Type B pancreatic cell (in vitro differentiated cells): ENCODE data around the genes ARL8A and LGR6.

DNA sequence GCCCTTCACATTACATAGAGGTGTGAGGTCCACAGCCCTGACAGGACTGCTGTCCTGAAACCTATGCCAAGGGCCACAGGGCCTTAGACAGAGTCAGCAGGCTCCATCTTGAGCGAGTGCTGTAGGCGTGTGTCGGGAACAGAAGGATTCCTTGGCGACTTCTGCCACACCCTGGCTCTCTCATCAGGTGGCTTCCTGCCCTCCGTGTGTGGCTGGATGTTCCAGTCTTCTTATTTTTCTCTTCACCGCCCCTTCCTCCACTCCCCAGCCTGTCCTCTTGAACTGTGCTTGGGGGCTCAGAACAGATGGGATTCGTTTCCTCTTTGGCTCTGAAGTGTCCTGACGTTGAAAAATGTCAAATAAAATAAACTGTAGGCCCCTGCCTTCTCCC, 104.4 kb upstream of the IPO9 start:
- PRO-cap = no peak

DNA sequence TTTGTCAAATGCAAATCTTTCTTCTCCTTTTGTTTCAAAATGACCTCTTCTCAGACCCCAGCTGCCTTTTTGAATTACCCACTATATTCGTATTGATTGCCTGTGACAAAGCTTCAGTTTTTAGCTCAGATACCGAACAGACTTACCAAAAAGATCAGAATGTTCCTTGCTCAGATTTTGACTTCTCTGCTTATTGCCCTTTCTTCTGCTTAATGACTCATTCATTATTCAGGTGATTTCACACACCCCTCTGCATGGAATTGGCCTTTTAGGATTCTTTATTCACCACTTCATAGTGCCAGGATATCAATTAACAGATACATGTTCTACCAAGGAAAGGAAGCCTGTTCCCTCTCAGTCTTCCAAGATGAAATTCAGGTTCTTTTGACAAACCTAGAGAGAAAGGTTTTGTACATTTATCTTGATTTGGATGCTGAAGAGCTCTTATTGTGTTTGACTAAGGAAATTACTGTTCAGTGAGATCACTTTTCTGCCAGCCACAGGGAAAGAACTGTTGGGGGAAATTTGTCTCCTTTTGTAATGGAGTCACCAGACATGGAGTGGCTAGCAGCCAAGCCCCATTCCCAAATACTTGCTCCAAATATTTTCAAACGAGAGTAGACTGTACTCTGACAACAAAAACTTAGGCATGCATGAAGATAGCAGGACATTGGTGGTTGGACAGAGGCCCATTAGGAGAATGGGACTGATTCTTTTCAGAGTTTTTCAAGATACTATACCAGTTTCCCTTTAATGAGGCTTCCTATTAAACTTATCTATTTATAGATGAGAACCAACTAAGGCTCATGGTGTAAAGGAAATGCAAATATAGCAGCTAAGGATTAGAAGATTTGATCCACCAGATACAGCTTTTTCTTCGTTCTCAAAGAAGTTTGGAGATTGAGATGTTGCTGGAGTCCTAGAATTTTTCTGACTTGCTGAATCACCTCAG, 21.0 kb downstream of the IPO9 start:
- PRO-cap = no peak

DNA sequence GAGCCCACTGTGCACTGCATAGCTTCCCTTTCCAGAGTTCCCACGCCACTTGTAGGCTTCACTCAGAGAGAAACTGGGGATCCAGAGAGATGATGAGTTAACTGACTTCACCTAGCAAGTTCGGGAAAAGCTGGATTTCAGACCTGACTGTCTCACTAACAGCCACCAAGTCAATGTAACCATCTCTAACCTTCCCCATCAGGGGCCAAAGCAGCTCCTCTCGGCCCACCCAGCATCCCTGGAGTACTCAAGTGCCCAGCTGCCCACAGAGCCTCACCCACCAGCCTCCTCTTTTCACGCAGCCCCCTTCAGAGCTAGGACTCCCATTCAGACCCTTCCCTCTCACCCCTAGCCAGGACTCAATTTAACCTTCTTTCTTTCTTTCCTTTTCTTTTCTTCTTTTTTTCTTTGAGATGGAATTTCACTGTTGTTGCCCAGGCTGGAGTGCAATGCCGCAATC, 15.2 kb downstream of the SHISA4 start:
- PRO-cap = no peak

GRCh38 chr1:201939589-201940141, 6.7 kb downstream of the LMOD1 start:
- PRO-cap = no peak

DNA sequence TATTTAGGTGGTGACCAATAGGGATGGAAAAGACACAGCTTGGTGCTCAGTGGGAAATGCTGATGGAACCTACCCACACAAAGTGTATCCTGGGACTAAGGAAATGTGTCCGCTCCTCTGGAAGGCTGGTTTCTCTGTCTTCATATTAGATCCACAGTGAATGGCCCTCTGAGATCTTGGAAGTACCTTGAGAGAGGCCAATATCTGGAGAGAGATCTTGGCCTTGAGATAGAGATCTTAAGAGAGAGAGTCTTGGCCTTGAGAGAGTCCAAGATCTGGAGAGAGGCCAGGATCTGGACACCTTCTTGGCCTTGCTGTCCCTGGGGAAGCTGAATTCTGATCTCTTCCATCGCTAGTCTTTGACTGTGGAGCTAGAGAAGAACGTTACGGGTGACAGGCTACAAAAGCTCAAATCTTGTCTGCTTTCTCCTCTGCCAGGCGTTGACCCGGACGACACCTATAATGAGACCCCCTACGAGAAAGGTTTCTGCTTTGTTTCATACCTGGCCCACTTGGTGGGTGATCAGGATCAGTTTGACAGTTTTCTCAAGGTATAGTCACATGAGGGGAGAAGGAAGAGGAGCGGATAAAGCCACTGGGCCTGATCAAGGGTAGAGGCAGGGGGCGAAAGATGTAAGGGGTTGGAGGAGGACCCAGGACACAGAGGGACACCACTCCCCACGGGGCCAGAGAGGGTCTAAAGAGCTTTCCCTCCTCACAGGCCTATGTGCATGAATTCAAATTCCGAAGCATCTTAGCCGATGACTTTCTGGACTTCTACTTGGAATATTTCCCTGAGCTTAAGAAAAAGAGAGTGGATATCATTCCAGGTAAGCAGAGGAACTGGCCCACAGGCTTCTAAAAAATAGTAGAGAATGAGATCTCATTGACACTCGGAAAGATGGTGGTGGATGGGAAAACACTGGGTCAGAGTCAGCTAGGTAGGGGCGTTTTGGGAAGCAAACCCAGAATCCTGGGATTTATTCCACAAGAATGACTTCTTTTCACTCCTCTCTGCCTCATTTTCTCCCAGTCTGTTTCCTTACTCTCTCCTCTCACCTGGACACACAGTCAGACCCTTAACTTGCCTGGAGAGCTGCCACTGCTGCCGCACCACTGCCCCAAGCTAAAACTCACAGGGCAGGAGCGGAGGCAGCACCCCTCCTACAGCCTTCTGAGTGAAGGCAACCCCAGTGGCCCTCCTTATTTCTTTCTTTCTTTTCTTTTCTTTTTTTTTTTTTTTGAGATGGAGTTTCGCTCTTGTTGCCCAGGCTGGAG, 9.0 kb upstream of the ELF3 start:
- PRO-cap = no peak

DNA sequence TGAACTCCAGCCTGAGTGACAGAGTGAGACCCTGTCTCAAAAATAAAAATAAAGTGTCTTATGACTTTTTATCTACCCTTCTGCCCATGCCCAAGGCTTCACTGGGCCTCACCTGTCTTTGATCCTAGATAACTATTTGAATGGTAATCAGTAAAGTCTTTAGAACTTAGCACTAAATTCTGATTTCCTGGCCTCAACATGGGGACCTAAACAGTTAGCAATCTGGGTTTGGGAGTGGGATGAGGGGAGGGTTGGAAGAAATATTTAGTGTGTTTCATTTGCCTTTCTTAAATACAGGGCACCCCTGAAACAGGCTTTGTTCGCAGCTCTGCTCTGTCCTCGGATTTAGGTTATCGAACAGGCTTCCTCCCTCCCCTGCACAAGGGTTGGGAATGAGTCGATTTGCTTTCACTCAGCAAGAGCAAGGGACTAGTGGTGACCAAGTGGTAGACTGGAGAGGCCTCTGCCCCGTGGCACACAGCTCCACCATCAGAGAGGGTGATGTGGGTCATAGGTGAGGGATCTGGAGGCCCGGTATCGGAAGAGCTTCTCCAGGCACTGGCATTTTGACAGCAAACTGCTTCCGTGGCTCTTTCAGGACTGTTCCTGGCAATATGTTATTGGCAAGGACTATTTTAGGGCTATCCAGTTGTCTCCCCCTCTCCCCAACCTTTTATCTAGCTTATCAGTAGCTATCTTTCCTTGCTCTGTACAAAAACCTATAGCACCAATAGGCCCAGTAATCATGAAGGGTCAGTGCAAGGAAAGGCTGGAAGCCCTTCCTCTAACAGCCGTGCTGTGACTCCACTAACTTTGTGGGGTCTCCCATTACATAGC, 3.2 kb upstream of the ELF3 start:
- PRO-cap = no peak

- PRO-cap = no peak
Observed at GRCh38 chr1:202086592-202087412, 35.9 kb upstream of the GPR37L1 start.

DNA sequence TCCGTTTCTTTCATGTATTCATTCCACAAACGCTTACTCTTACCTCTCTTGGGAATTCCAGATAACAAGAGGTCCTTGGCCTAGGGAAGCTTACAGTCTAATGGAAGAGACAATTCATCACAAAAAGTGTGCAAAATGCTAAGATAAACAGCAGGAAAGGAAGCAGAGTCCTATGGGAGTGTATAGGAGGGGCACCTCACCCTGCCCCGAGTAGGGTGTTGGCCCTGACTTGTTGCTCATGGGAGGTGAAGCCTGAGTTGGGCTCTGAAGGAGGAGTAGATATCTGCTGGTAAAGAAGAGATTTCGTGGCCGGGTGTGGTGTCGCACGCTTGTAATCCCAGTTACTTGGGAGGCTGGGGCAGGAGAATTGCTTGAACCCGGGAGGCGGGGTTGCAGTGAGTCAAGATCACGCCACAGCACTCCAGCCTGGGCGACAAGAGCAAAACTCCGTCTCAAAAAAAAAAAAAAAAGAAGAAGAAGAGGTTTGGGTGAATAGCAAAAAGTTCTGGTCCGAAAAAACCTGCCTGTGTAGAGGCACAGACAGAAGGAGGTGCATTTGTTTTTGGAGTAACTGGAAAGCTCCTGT, 18.6 kb upstream of the GPR37L1 start:
- PRO-cap = no peak

GRCh38 chr1:202113410-202113977, 9.2 kb upstream of the GPR37L1 start:
- PRO-cap = no peak

DNA sequence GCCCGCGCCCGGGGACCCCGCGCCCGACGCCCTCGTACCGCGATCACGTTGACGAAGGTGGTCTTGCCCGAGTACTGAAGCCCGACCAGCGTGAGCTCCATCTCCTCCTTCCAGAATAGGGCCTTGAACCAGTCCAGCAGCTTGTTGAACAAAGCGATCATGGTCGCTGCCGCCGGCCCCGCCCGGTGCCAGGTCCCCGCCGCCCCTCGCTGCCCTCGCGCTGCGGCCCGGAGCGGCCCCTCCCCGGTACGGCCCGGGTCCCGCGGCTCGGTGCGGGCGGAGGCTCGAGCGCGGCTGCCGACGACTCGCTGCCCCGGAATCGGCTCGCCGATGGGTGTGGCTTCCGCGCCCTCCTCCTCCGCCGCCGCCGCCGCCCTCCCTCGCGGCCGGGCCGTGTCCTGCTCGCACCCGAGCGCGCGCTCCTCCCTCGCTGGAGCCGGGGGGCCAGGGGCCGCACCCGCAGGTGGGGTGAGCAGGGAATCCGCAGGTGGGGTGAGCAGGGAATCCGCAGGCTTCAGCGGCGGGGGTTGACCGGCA, at the start of gene ARL8A:
TSS of gene ARL8A (minus strand) at position 326 of the 537 bp plus-strand sequence.
- PRO-cap = bidirectional peak, plus-strand start at position 433 of the sequence, minus-strand start at position 326 of the sequence

GRCh38 chr1:202159847-202160278, 539 bp downstream of the PTPN7 start:
- PRO-cap = no peak

- PRO-cap = no peak
Observed at GRCh38 chr1:202165293-202166229, 5.2 kb upstream of the PTPN7 start.

DNA sequence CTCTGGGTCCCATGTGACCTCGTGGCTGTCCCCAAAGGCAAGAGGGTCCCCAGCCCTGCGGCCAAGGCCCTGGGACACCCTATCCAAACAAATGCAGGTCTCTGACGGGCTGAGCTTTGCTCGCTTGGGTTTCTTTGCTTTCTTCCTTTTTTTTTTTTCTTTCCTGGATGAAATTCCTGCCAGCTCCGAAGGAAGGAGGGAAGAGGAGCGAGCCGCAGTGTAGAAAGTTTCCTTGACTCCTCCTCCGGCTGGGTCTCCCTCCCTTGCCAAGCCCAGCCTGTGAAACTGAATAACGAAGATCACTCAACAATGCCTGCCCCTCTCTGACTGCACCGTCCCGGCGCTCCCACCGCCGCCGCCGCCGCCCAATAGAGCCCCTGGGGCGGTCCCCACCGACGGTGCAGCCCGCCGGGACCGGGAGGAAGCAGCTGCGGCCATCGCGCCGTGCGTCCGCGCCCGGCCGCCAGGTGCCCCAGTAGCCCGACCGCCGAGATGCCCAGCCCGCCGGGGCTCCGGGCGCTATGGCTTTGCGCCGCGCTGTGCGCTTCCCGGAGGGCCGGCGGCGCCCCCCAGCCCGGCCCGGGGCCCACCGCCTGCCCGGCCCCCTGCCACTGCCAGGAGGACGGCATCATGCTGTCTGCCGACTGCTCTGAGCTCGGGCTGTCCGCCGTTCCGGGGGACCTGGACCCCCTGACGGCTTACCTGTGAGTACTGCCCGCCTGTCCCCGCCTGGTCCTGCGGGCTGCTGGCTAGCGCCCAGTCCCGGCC, at the start of gene LGR6:
TSS of gene LGR6 (plus strand) at position 302 of the 768 bp plus-strand sequence.
- PRO-cap = no peak

- PRO-cap = no peak
Observed at GRCh38 chr1:202203372-202203951, 9.9 kb downstream of the LGR6 start.

- PRO-cap = no peak
Observed at GRCh38 chr1:202223092-202223573, 29.5 kb downstream of the LGR6 start.

- PRO-cap = no peak
Observed at GRCh38 chr1:202349610-202350050, 1.1 kb downstream of the PPP1R12B start.

GRCh38 chr1:202505910-202506567, 157.5 kb downstream of the PPP1R12B start:
- PRO-cap = no peak

GRCh38 chr1:202539955-202540411, 170.3 kb downstream of the SYT2 start:
- PRO-cap = no peak

DNA sequence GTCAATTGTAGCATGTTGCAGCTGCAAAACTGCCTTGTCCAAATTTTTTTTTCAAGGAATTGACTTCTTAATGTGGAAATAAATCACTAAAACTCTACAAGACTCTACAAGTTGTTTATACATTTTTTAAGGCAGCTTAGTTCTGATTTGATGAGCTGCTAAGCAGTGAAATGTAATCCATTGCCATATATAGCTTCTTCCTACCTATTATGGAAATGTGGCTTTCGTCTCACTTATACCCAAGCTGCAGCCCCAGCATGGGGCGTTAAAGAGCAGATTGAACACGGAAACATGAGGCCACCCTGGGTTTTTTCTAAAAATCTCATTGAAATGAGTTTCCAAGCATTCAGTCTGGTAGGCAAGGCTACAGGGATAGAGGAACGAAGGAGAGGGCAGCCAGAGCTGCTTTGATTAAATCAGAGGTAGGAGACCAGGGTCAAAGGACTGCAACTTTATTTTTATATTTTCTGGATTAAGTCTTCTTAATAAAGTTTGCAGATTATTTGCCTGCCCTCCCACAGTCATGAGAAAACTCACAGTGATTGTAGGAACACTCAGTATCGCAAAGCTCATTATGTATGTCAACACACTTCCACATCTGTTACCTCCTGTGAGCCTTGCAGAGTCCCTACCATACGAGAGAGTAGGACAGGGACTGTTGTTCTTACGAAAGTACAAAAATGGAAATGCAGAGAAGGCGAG, 132.0 kb downstream of the SYT2 start:
- PRO-cap = unidirectional peak, plus-strand start at position 349 of the sequence

DNA sequence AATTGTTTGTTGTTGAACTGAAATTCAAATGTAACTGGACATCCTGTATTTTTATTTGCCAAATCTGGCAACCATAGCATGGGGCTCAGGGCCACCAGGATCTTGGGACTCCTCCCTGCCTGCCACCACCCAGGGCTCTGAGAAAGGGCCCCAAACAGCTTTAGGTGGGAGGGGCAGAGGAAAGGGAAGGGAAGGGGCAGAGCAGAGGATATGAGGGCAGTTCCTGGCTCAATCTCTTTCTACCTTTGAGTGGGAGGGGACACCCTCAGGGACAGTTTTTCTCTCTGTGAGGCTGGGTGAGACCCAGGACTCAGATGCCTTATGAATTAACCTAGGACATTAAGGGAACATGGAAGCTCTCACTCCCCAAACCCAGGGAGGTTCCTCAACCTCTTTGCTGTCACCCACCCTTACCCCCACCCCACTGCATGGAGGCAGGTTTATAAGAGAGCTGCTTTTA, 117.3 kb downstream of the SYT2 start:
- PRO-cap = no peak